ENCODE data around the gene CPNE9.

GRCh38 chr3:8492907-8493775 is 8.5 kb upstream of the LMCD1 start:
- PRO-cap, result no peak

DNA sequence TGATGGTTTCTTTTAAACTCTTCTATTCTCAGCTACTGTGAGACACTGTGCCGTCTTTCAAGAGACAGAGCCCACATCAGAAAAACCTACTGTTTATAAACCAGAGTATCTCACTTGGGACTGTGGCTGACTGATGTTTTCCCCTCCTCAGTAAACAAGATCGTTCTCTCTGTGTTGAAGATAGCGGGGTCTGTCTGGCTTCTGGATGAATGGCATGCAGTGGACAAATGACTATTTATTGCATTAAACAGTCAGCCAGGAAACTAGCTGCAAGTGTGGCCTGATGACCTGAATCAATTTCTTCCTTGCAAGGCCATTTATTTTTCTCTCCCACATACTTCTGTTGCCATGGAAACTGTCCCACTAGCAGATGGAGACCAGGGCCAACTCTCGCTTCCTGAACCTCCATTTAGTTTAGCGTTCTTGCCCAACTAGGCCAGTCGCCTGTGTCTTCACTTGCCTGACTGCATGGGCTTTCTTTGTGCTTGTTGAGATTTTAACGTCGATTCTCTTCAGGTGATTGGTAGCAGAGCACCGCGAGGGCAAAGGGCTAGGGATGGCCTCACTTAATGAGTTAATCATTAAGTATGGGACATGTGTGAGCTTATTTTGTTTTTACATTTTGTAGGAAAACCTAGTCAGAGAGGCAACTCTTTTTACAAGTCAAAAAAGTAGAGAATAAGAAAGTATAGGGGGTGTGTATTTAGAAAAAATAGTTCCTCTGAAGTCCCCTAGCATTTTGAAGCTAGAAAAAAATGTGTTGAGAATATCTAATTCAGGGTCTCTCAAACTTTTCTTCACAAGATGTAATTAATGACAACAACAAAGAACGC is 27.6 kb downstream of the LMCD1 start:
- PRO-cap, result no peak

- PRO-cap, result no peak
Measured at GRCh38 chr3:9100696-9101075, 137.4 kb upstream of the RAD18 start.

- PRO-cap, result no peak
Measured at GRCh38 chr3:9102352-9102833, 139.1 kb upstream of the RAD18 start.

DNA sequence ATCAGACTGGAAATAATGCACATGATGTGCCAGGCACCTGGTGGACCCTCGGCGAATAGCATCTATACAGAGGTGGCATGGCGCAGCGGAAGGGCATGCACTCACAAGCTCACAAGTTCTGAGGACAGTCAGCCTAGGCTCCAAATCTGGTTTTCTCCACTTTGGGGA is 113.9 kb downstream of the SRGAP3 start:
- PRO-cap, result no peak

DNA sequence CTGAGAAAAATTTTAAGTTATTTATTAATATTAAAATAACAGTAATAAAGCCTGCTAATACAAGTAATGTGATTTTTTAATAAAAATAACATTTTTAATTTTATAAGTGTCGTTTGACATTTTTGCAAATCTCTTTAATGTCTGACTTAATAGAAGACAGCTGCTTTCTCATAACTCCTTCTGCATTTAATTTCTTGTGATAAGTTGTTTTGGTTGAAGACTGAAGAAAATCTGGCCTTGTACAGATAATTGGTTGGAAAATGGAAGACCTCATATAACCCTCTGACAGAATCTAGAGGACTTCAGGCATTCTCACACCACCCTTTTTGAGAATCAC is 11.4 kb downstream of the SETD5 start:
- PRO-cap, result no peak

DNA sequence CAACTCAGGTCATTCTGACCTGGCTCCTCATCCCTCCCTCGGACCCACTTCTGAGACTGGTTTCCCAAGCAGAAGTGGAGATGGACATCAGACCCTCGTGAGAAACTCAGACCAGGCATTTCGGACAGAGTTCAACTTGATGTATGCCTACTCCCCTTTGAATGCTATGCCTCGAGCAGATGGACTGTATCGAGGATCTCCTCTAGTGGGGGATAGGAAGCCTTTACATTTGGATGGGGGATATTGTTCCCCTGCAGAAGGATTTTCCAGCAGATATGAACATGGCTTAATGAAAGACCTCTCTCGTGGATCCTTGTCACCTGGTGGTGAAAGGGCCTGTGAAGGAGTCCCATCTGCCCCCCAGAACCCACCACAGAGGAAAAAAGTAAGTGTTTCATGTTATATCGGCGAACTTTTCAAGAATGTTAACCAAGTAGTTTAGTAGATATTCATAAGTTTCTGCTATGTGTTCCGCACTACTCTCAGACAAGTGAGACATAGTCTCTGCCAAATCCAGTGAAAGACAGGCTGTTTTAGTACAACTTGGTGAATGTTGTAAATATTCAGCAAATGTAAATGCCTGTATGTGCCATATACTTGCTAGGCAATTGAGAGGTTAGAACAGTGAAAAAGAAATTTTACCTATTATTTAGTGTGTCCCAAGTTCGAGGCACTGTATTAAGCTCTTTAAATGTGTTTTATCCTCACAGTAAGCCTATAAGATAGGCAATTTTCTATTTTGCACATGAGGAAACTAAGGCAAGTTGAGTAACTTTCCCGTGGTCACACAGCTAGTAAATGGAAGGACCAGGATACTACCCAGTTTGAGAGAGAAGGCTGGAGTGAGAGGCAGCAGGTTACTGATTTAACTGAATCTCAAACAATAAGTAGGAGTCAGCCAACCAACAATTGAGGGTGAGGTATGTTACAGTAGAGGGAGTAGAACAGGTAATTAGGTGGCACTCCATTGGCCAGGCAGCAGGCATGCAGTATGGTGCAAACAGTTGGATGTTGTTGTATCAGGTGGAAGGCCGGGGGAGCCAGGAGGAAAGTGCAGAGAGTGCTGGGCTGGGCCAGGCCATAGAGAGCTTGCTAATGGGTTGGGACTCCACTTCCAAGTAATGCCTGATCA is 73.5 kb downstream of the SETD5 start:
- PRO-cap, result no peak

- PRO-cap, result no peak
Measured at GRCh38 chr3:9676453-9677282, 27.0 kb upstream of the CPNE9 start.

- PRO-cap, result no peak
Measured at GRCh38 chr3:9703593-9704288, at the start of gene CPNE9. TSS of gene CPNE9 (plus strand) at chr3:9703833.

DNA sequence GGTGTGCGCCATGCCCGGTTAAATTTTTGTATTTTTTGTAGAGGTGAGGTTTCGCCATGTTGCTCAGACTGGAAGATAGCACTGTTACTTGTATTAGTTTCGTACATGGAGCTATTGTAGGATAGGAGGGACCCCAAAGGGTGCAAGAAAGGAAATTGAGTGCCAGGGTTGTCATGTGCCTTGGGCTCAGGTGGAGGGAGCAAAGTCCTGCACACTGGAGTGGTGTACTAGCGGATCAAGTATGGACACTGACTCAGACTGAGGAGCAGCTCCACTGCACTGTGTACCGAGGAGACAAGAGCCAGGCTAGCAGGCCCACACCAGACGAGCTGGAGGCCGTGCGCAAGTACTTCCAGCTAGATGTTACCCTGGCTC is 990 bp downstream of the OGG1 start:
- PRO-cap, result no peak

DNA sequence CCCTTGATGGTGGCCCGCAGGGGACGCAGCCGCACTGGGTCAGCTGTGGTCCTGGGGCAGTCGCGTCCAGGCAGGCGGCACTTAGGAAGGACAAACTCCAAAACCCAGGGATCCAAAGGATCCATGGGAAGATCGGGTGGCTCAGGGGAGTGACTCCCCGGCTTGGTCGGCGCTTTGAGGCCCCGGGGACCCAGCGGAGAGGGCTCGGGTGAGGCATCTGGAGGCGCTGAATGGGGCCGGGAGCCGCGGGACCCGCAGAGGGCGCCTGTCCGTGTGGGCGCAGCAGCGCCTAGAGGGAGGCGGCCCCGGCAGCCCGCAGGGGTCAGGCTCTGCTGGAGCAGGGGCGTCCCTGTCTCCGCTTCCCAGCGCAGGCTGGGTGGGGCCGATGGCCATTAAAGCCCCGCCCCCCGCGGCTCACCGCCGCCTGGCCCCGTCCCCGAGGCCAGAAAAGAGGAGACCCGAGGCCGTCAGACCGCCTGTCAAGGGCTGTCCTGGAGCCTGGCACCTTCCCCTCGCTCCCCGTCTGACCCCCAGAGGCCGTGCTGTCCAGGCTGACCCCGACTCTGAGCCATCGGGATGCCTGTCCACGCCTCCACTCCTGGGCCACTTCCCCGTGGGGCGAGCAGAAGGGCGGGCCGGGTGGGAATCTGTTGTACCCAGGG is 17.4 kb downstream of the CIDEC start:
- PRO-cap, result no peak

GRCh38 chr3:9914913-9915514 is 1.9 kb upstream of the IL17RC start:
- PRO-cap, result bidirectional peak, plus-strand start at chr3:9915211, minus-strand start at chr3:9914915

DNA sequence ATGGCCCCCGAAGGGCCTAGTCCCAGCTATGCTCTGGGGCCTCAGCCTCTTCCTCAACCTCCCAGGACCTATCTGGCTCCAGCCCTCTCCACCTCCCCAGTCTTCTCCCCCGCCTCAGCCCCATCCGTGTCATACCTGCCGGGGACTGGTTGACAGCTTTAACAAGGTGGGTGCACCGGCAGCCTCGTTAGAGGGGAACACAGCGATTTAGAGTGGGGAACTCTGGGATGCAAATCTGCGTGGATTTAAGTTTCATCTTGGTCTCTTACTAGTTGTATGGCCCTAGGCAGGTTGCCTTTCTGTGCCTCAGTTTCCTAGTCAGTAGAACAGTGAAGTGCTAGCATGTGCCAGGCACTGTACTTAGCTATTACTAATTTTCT is 803 bp downstream of the CRELD1 start:
- PRO-cap, result no peak

DNA sequence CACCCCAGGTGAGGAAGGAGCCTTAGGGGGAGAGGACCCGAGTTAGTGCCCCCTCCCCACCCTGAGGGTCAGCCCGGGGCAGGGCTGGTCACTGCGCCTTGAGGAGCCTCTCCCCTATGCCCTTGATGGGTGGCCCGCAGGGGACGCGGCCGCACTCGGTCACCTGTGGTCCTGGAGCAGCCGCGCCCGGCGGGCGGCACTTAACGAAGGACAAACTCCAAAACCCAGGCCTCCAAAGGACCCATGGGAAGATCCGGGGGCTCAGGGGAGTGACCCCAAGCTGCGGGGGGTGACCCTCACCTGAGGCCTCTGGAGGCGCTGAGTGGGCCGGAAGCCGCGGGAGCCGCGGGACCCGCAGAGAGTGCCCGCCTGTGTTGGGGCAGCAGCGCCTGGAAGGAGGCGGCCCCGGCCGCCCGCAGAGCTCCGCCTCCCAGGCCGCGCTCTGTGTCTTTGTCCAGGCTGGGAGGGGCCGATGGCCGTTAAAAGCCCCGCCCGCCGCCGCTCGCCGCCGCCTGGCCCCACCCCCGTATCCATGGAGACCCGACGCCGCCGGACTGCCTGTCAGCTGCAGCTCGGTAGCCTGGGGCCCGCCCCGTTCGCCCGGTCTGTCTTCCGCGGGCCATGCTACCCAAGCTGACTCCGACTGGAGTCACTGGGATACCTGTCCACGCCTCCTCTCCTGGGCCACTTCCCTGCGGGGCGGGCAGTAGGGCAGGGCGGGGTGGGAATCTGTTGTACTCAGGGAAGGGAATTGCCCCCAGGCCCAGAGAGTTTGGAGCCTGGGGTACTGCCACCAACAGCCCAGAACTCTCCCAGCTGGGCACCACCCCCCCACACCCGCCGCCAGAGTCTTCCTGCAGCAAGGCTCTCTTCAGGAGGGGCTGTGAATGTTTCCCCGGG is 15.3 kb upstream of the FANCD2 start:
- PRO-cap, result no peak

DNA sequence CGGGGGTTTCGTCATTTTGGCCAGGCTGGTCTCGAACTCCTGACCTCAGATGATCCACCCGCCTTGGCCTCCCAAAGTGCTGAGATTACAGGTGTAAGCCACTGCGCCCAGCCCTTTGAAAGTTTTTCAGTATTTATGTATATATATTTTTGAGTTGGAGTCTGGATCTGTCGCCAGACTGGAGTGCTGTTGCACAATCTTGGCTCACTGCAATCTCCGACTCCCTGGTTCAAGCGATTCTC is 1.7 kb downstream of the VHL start:
- PRO-cap, result no peak

DNA sequence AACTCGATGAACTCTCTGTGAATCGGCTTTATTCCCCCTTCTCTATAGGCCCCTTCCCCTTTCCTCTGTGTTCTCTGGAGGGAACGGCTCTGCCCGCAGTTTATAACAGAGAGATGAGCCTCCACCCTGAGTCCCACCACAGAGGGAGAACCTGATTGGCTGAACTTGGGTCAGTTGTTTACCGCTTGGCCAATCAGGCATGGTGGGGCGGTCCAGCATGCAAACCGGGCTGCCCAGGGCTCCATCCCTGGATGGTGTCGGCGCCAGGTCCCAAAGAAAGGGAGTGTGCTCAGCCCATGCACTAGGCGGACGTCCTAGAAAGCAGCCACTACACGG is 13.4 kb upstream of the TATDN2 start:
- PRO-cap, result no peak

- PRO-cap, result no peak
Measured at GRCh38 chr3:10463965-10464489, 41.4 kb downstream of the ATP2B2 start.

DNA sequence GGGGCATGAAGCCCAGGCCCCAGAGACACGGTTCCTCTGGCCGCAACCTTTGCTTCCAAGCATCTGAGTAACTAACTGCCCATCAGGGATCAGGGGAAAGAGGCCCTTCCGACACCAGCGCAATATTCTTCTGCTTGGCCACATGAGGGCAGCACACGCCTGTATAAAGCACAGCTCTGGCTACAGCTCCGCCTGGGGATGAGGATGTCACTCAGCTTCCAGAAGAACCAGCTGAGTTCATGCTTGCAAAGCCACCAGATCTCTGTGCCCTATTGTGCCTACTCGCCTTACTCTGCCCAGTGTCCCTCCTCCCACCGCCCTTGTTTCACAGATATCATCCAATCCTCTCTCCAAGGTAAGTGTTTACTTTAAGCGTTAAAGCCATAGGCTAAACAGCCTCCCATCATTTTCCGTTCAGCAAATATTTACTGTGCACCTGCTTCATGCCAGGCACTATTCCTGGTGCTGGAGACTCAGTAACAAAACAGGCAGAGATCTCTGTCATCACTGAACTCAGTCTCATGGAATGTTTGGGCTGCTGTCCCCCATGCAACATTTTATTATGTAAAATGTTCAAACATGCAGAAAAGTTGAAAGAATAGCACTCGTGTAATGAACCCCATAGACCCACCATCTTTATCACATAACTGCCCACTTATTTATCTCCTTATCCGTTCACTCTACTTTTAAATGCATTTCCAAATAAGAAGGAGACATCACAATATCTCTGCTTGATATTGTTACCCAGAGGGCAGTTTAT is 57.2 kb upstream of the SLC6A11 start:
- PRO-cap, result no peak

GRCh38 chr3:10816394-10816868 is 403 bp downstream of the SLC6A11 start:
- PRO-cap, result no peak

- PRO-cap, result no peak
Measured at GRCh38 chr3:10991856-10992458, 591 bp upstream of the SLC6A1 start.

Data from REH cell (cell line).